GM12891 (cell line): ENCODE measurements around a stretch of chr2.

- RRBS: no CpG with 5 or more reads among the region's 2 CpGs
Observed at GRCh38 chr2:149868582-149869018, 281.0 kb upstream of the MMADHC start.

GRCh38 chr2:150483688-150485104 lies 3.3 kb downstream of the RND3 start:
- RRBS: no CpG with 5 or more reads among the region's 12 CpGs

DNA sequence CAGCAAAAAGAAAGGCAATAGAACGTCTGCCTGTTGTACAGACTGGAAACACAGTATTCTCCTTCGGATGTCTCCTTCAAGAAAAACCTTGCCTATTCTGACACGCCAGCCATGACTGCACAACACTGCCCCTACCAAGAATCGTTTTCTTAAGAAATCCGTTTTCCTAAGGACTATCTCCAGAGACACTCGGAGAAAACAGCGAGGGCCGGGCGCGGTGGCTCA lies 800 bp downstream of the NMI start:
- RRBS: no CpG with 5 or more reads among the region's 10 CpGs

- RRBS: no CpG with 5 or more reads among the region's 2 CpGs
Observed at GRCh38 chr2:151420955-151421350, 11.3 kb downstream of the RIF1 start.

GRCh38 chr2:151704291-151705103 lies 29.8 kb downstream of the NEB start:
- RRBS: 97% methylated on average over 5 of the region's 35 CpGs

GRCh38 chr2:151767442-151768082 lies 33.3 kb upstream of the NEB start:
- RRBS: no CpG with 5 or more reads among the region's 3 CpGs

DNA sequence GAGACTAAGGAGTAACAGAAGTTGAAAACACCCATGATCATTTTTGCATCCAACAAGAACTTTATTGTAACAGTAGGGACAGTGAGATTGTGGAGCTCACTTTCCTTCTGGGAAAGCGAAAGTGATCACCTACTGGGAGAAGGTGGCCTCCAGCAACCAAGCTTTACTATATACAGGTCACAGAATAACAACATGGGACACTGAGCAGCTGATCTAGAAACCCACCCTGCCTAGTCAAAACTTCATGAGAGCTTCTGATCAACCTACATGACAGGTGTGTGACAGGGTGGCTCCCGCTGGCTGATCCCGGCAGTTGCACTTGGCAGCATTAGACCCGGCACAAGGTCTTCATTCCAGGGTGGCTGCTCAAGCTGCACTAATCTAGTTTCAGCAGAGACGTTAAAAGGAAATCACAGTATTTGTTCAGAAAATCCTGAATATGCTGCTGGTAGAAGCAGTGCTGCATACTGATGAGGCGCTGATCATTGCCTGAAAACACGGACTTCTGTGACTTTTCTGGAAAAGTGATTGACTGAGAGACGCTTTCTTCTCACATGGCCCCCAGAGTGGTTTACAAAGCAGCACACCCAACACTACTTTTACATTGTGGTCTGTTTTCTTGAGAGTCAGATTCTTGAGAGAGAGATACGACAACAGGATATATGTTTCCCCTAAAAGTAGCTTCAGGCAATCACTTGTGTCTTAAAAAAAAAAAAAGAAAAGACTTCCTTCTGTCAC lies 63.6 kb upstream of the ARL5A start:
- RRBS: no CpG with 5 or more reads among the region's 9 CpGs

DNA sequence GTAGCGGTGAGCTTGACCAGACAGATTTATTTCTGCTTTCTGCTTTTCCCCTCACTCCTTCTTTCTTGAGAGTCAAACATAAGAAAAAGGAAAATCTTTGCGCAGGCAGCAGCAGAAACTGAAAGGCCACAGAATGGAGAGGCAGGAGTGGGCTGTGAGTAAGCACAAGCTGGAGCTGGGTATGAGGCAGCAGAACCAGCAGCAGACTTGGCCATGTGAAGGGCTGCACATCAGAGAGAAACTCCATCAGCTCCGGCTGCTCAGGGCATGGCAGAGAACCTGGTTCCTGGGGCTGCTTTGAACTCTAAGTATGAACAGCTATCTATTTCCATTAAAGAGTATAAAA lies 99.6 kb upstream of the ARL5A start:
- RRBS: no CpG with 5 or more reads among the region's 3 CpGs

- RRBS: no CpG with 5 or more reads among the region's 5 CpGs
Observed at GRCh38 chr2:152174918-152175120, 744 bp downstream of the STAM2 start.

DNA sequence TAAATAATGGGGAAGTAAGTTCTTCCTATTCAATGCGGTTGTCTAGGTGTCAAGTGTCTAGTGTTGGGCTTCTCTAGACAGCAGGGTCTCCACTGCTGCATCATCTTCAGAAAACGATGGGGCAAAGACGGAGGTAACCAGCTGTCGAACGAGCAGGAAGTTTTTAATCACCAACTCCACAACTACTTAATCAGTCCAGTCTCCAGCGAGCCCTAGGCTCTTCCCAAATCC lies 527 bp downstream of the STAM2 start:
- RRBS: no CpG with 5 or more reads among the region's 6 CpGs

DNA sequence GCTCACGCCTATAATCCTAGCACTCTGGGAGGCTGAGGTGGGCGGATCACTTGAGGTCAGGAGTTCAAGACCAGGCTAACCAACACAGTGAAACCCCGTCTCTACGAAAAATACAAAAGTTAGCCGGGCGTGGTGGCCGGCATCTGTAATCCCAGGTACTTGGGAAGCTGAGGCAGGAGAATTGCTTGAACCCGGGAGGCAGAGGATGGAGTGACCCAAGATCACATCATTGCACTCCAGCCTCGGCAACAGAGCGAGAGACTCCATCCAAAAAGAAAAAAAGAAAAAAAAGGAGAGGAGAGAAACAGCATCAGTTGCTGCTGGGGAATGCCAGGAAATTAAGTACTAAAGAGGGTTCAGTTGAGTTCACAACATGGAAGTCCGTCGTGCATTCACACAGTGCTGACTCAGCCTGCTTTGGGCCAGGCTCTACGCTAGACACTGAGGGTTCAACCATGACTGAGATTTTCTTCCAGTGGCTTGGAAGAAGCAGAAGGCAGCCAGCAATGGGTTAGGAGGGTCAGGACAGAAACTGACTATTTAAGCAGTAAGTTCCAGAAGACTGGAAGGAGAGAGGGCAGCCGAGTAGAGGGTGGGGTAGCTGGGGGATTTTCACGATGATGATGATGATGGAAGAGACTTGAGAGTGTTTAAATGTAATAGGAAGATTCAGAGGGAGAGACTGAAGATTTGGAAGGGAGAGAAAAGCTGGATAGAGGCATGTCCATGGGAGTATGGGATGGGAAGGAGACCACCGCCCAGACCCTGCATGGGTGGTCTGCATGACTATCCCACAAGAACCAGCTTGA lies 108.8 kb downstream of the FMNL2 start:
- RRBS: no CpG with 5 or more reads among the region's 16 CpGs

DNA sequence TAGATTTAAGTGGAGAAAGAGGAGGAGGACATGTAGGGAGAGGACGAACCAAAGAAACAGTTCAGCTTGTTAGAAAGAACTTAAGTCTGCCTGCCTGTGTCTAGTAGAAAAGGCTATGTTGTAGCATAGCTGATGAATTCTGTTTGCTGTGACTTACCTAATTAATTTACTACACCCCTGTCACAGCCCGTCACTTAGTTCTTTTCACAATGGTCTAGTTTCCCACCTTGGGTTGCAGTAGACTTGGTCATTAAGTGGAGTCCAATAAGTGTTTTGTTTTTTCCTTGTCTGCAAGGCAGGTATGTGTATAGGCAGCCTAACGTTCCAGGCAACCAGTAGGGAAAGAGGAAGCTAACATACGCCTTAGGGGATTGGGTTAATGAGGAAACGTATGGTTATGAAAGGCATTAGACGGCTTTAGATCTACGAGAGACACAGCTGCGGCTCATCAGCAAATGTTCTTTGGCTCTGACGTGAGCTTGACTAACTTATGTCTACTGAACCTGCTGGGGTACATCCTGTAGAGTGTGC lies 180.2 kb downstream of the PRPF40A start:
- RRBS: no CpG with 5 or more reads among the region's 9 CpGs

- RRBS: no CpG with 5 or more reads among the region's 8 CpGs
Observed at GRCh38 chr2:152542660-152543656, 174.3 kb downstream of the PRPF40A start.

GRCh38 chr2:152639854-152640180 lies 77.4 kb downstream of the PRPF40A start:
- RRBS: no CpG with 5 or more reads among the region's 2 CpGs

- RRBS: no CpG with 5 or more reads among the region's 10 CpGs
Observed at GRCh38 chr2:152694054-152694837, 23.0 kb downstream of the PRPF40A start.

DNA sequence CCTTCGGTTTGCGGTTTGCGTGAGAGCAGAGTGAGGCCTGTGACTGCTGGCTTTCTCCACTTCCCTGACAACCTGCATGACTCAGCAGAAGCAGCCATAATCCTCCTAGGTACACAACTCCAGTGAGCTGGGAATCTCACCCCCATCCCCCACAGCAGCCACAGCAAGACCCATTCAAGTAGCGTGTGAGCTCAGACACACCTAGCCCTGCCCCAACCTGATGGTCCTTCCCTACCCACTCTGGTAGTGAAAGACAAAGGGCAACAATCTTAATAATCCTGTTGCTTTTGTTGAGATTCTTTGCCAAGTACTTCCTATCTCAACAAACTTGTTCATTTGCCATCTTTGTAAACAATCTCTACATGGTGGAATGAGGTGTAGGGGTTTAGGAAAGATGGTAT lies 114.7 kb upstream of the RPRM start:
- RRBS: no CpG with 5 or more reads among the region's 4 CpGs

DNA sequence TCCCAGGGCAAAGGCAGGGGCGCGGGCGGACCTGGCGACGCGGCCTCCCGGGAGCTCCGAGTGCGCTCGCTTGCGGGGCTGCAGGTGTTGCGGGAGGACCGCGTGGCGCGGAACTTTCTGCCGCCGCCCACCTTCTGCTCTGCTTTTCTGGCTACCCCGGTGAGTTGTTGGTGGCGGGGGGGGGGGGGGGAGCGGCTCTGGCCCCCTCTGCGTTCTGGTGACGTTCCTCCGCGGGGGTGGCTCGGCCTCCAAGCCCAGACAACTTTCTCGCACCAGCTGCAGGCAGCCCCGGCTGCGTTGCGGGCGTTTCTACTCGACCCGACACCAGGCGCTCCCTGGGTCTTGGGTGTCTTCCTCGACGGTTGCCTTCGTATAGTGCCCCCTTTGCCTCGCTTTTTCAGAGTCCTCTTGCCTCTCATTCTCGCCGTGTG lies 738 bp downstream of the GALNT13 start:
- RRBS: 21% methylated on average over 7 of the region's 40 CpGs

DNA sequence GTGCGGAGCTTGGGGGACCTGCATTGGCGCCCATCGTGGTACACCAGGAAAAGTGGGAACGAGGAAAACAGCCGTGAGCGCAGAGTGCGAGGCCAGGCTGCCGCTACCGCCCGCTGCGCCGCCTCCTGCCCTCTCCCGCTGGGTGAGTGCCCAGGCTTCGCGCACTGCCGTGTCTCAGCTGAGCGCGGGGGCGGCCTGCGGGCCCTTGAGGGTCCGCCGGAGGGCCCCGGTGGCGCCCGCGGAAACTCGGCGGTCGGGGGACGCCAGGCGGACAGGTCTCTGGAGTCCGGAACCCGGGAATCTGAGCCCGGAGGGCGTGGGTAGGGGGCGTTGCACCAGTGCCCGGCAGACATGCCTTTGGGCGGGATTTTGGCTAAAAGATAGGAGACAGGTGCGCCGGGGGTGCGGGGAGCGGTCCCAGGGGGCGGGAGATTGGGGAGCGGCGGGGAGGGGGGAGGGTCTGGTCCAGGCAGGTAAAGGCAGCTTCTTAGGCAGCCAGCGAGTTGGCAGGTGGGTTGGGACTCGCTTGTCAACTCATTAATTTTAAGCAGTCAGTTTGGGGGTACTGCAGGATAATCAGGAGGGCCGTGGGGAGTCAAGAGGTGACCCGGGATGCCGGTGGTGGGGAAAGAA lies 546 bp upstream of the KCNJ3 start:
- RRBS: 6% methylated on average over 10 of the region's 50 CpGs

DNA sequence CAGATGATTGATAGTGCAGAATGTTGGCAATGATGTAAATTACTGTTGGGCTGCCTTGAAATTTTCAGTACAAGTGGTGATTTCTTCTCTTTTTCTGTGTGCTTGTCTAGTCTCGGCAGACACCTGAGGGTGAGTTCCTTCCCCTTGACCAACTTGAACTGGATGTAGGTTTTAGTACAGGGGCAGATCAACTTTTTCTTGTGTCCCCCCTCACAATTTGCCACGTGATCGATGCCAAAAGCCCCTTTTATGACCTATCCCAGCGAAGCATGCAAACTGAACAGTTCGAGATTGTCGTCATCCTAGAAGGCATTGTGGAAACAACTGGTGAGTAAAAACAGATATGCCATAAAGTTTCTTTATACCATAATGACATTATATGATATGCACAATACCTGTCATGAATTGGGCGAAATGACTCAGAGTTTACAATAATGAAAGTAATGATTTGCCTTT lies 11.0 kb downstream of the KCNJ3 start:
- RRBS: no CpG with 5 or more reads among the region's 7 CpGs

DNA sequence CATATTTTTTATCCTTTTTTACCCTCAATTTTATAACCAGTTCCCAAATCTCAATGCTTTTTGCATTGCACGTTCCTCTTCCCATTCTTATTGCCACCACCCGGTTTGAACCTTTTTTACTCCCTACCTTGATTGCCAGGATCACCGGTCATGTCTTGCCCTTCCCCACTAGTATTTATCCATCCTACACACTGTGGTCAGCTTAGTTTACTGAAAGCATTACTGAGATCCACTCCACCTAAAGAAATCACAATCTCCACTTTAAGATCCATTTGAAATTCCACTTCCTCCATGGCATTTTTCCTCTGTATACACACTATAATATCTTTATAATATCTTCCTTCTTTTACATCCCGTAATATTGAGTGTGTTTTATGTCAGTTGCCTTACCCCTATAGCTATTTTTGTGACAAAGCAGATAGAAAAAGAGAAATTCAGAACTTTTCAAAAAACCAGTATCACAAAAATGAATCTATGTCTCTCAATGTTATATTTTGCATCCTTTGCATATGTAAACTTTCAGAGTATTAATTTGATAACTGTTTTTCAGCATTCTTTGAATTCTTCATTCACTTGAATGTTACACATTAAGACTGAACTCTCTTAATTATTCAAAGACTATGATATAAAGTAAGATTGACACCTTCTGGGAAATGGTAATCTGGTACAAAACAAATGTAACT lies 318.8 kb downstream of the NR4A2 start:
- RRBS: no CpG with 5 or more reads among the region's 4 CpGs